SK-N-MC (cell line): ENCODE measurements around a stretch of chr10.

- RRBS = no CpG with 5 or more reads among the region's 8 CpGs
Measured at GRCh38 chr10:112577882-112578253, 130.9 kb downstream of the VTI1A start.

DNA sequence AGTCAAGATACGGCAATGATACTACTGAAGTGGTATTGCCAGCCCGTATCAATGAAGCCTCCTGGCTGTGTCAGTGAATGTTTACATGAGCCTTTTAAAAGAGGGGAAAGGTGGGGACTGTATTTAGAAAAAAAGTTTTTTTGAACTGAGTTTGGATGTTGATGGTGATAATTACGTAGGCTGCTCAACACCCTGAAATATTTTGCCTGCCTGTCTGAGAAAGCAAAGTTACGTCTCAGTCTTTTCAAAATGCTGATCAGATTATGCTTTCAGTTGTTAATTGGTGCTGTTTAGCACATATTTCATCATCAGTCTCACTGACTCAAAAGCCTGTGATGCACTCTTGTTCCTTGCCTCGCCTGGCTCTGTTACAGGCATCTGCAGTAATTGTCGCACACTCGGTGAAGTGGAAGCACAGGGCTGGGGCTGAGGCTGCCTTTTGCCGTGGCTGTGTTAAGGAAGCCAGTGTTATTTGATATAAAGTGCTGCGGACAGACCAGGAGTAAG, 157.3 kb upstream of the TCF7L2 start:
- RRBS = no CpG with 5 or more reads among the region's 9 CpGs

DNA sequence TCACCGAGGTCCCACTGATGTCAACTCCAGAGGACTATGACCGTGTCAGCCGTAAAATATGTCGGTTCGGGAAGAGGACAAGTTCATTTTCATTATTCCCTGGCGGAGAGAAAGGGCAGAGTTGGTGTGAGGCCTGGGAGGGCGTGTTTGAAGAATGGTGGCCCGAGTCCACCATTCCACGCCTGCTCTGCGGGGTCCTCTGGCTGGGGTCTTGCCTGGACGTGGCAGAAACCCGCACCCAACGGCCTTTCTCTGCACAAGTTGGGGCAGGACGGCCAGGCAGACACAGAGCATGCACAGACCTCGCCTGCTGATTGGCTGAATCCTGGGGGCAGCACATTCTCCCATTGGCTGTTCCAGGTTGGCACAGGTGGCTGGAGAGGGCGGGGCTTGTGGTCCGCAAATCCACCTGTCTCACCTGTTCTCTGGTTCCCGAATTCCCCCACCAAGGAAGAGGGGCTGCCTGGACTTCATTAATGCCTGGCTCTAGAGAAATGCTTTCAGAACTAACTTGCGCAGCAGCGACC, 105.0 kb upstream of the TCF7L2 start:
- RRBS = no CpG with 5 or more reads among the region's 20 CpGs

DNA sequence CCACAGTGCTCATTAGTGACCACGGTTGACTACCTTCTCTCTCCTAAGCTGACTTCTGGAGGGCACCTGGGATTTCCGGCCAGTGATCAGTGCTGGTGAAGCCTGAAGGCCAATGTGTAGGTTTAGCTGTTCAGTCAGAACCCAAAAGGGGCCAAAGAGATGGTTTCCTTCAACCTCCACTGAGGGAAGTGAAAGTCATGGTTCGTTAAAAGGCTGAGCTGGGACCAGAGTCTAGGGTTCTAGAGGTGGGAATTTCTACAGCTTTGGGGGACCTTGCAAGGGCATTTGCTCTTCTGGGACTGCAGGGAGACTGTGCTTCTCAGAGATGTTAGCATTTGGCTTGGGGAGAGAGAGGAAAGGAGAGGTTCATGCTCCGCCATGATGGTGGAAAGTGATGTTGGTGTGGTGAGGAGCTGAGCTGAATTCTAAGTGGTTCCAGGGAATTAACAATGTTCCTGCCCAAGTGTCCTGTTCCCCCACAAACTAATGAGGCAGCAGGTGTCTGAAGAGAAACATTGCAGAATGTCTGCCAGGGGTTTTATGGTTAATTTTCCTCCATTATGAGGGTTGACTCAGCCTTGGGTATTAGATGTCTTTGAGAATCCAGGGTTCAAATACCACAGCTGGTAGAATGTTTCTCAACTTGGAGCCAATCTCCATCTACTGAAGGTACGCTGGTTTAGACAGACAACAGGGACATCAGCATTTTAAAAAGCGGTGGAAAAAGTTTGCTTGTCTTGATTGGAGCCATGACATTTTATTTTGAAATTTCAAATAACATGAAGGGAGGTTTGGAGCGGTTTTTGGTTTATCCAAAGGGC, 46.7 kb downstream of the TCF7L2 start:
- RRBS = no CpG with 5 or more reads among the region's 7 CpGs

DNA sequence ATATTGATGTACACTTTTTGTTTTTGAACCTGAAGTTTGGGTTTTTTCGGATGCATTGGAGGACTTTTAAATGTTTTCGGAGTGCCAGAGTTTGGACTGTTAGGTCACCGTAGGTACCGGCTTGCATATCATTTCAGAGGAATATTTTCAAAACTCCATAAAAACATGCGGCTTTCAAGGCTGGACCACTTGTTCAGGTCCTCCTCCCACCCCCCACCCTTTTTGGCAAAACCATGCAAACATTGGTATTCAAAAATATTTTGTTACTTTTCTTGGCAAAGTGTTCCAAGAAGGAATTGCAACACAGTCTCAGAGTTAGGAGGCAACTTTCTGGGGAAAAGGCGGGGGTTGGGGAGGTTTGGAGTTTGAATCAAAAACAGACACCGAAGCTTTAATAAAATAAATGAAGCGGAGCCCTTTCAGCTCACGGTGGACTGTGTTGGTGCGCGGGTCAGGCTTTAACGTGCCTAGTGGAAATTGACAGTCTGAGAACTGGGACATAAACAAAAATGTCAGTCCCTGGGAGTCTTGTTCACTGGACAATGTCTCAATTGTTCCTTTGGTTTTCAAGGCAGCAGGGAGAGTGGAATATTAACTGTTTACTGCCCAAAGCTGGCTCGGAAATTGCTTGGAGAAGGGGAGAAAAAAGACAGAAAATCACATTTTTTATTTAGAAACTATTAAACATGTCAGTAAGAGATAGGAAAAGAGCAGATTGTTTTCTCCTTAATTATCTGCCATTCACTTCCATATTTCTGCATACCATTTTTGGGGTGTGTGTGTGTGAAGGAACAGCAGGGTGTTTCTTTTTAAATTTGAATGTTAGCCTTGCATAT, 109.3 kb downstream of the TCF7L2 start:
- RRBS = no CpG with 5 or more reads among the region's 13 CpGs

DNA sequence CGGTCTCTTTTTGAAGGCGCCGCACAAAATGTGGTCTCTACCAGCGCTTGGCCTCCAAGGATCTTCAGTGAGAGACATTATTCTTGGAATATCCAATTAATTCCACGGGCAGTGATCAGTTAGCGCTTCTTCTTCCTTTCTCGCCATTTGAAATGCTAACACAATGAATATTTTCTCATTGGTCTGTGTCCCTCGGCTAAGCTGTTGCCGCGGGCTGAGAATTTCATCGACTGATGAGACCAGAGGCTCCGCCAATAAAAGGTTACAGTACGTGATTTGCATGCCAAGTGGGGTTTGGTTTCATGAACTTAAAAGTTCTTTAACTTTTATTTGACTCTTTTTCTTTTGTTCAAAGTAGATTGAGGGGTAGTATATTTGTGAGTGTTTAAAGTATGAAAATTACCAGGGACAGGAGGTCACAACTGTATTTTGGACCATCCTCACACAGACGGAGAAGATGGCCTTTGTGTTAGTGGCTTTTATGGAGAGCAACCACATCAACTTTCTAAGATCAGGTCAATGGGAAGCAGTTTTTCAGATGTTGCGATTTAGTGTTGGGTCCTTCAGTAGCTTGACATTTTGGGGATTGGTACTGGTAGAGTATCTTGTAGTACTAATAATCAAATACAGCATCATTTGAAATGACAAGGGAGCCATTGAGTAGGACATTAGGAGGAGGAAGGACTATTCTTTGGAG, 170.0 kb downstream of the TCF7L2 start:
- RRBS = no CpG with 5 or more reads among the region's 15 CpGs

- RRBS = no CpG with 5 or more reads among the region's 6 CpGs
Measured at GRCh38 chr10:113583810-113584589, 31.1 kb downstream of the HABP2 start.

- RRBS = no CpG with 5 or more reads among the region's 8 CpGs
Measured at GRCh38 chr10:113621832-113622320, 42.0 kb downstream of the NRAP start.

- RRBS = no CpG with 5 or more reads among the region's 4 CpGs
Measured at GRCh38 chr10:113746409-113747120, 4.9 kb upstream of the PLEKHS1 start.

DNA sequence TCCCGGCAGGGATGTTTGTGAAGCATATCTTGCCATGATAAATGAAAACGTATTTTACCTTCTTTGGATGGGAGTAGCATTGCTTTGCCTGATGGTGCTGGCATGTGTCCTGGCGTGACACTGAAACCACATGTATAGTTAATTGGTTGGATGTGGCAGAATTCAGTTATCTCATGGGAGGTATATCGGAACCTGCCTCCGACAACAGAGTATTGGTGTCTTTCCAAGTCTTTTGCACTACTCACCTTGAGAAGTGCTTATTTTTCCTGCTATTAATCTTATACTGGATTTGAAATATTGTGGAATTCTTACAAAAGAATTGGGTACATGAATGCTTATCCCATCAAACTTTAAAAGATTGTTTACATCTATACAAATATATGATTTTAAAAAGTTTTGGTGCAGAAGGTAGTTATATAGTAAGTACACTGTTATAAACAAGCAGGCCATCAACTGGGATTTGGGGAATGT, 1.7 kb downstream of the NHLRC2 start:
- RRBS = no CpG with 5 or more reads among the region's 5 CpGs

GRCh38 chr10:114042773-114043532, 713 bp upstream of the ADRB1 start:
- RRBS = no CpG with 5 or more reads among the region's 44 CpGs

- RRBS = no CpG with 5 or more reads among the region's 6 CpGs
Measured at GRCh38 chr10:114138446-114139226, 35.4 kb downstream of the CCDC186 start.

DNA sequence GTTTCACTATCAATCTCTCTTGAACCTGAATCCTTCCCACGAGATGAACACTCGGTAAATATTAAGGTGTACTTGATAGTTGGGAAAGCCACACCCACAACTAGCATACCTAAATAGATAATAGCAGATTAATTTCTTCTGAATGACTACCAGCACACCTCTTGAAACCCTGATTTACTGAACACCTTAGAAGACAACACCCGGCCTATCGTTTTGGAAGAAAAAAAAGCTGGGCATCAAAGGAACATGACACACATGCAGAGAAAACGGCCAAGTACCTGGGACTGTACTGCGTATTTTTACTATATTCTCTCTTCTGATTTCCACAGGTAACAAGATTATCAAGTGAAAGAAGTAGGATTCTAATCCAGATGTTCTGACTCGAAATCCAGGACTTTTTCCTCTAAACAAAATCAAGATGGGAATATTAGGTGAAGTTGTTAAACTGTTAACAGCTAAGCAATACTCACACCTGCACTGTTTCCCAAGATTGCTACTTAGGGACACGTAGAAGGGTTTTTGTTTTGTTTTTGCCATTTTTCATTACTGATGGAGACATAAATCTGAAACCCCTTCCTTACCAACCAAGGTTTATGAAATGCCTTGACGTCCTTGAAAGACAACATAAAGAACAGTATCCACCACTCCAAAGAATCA, 1.0 kb downstream of the CCDC186 start:
- RRBS = no CpG with 5 or more reads among the region's 9 CpGs

DNA sequence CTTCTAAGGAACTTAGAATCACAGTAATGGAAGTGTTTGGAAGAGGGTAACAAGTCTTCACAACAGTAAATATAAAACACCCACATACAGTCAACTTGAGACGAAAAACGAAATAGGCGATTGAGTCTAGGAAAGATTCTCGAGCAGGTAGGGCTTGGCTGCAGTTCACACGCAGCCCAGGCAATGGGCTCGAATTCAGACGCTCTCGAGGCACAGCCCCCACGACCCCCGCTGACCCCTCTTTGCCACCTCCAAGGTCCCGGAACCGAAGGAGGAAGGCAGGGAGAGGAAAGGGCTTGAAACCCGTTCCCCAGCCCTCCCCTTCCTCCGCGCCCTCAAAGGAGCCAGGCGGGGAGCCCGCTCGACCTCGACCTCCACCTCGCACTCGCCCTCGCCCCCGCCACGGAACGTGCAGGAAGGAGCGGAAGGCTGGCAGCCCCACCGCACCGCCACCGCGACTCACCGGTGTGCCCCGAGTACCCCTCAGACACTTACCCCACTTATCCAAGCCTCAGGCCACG, 423 bp downstream of the CCDC186 start:
- RRBS = no CpG with 5 or more reads among the region's 33 CpGs

- RRBS = no CpG with 5 or more reads among the region's 2 CpGs
Measured at GRCh38 chr10:114271851-114272023, 32.7 kb downstream of the VWA2 start.

GRCh38 chr10:114483629-114484295, 79.5 kb upstream of the AFAP1L2 start:
- RRBS = no CpG with 5 or more reads among the region's 10 CpGs

DNA sequence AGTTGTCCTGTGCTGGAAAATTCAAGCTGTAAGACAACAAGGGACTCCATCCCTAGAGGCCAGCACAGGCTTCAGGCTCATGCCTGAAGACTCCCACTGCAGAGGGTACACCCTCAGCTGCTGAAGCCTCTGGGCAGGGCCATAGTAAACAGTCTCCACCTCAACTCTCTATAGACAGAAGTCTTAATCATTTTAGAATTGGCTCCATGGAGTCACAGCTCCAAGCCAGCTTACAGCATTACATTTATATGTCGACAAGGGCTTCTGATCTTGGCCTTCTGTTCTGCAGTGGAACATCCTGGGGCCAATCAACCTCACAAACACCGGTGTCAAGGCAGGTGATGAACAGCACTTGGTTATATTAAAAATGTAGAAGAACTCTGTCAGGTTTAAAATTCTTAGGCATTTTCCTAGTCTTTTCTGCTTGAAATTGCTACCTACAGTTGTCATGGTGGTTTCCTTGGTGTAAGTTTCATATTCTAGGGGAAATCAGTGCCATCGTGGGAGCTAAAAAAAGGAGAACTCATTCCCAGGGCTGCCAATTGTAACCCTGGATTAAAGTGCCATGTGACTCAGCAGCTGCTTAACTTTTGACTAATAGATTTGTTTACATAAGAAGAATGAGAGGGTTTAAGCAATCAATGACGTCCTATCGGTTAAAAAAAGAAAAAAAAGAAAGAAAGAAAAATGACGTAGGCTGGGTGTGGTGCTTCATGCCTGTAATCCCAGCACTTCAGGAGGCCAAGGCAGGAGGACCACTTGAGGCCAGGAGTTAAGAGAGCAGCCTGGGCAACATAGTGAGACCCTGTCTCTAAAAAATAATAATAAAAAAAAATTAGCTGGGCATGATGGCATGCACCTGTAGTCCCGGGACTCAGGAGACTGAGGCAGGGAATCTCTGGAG, 115.9 kb upstream of the AFAP1L2 start:
- RRBS = no CpG with 5 or more reads among the region's 7 CpGs

GRCh38 chr10:114541382-114542083, 116.5 kb downstream of the ABLIM1 start:
- RRBS = no CpG with 5 or more reads among the region's 13 CpGs

GRCh38 chr10:114551387-114552031, 106.6 kb downstream of the ABLIM1 start:
- RRBS = no CpG with 5 or more reads among the region's 6 CpGs

DNA sequence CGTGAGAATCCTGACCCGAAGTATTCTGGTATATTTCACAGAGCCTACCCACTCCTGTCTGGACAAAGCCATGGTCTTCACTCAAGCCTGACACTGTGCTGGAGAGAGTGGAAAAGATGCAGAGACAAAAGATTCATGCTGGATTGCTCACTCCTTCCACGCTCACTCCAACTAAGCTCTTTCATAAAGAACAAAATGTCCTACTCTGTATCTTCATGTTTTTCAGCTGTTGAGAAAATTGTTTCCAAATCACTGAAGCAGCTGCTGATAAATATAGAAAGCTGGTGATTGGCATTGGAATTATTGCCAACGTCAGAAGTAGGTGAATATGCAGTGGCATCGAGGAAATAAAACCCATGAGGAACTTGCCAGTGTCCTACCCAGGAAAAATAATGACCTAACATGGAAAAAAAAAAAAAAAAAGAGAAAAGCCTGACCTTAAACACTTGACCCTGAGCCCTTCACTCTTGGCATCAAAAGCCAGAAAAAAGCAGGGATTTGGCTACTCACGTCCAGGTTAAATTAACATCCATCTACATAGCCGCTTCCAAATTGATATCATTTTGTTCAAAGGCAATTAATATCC, 105.9 kb downstream of the ABLIM1 start:
- RRBS = no CpG with 5 or more reads among the region's 7 CpGs